ENCODE measurements around the gene MANEA.

DNA sequence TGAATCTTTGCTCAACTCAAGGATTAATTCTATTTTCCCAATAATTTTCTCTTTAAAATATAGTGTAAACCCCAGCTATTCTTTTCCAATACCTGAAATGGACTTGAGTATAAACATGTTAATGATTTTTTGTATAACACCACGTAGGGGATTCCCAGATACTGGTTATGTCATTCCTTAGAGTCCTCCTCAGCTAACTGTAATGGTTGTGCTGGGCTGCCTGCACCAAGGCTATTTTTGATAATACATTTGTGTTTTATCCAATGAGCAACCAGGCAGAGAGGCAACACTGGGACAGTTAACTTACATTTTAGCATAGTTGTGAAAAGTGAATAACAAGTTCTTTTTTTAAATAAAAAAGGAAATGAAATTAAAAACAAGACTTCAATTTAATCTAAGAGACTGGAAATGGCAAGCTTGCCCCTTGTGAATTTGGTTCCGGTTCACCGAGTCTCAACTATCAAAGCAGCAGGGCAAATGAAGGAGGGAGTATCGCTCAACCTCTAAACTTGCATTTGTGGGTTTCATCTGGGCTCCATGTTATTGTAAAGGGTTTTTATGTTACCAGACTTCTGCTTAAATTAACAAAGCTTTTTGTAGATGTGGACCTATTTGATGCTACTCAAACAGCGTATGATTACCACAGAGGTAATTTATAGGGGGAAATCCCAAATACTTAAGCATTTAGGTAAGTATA, 18.8 kb upstream of the BACH2 start:
- PRO-cap = no peak

DNA sequence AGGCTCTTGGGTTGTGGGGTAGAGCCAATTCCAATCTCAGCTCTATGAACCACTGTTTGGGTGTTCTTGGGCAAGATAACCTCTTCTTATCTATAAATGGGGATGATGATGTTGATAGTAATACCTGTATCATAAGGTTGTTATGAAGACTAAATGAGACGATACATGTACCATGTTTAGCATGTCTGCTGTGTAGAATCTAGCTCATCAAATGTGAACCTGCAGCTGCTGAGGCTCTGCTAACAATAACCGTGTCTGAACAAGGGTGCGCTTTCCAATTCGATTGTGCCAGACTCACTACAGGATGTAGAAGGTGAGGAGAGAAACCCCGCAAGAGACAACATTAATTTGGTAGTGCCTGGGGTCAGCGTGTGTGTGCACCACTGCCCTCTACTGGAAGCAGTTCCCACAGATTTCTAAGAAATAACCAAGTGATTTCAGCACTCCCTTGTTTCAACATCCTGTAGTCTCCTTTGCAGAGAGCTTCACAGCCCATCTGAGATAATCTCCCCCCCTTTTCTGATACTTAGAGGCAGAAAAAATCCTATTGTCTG, 96.5 kb upstream of the BACH2 start:
- PRO-cap = no peak

DNA sequence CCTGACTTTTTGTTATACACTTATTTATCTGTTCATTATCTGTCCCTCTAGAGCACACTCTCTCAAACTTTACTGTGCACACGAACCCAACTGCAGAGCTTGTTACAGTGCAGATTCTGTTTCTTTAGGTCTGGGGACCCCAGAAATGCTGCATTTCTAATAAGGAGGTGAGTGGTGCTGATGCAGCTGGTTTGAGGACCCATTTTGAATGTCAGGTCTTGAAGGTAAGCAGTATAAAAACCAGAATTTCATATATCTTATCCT, 142.6 kb upstream of the BACH2 start:
- PRO-cap = no peak

DNA sequence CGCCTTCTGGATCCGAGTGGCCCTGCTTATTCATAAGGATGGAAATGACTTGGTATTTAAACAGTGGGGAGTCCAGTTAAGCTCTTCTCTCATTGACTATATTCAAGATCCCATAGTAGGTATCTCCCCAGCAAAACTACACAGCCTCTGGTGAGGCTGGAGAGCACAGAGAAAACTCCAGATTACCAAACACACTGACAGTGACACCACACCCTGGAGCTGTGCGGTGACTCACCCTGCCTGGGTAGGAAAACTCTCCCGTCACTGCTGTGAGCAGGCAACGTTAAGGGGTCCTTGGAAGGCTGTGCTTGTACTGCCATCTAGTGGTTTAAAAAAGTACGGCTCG, 107.7 kb downstream of the MAP3K7 start:
- PRO-cap = no peak

- PRO-cap = no peak
These were observed 90.3 kb downstream of the MAP3K7 start for GRCh38 chr6:90496656-90496945.

GRCh38 chr6:90701242-90701700, 114.4 kb upstream of the MAP3K7 start:
- PRO-cap = no peak

DNA sequence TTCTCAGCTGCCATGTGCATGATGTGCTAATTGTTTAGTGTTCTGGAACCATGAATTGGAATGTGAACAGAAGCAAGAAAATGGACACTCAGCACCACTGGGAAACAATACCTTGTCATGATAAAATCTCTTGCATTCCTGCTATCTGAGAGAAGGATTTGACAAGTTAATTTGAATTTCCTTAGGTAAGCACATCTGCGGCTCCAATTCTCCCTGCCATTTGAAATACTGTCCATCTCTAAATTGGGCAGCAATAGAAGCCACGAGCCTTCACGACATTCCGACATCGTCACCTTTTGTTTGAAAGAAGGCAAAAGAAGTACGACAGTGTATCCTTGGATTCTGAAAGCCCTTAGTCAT, 1104.6 kb upstream of the MAP3K7 start:
- PRO-cap = no peak

GRCh38 chr6:92119299-92119628, 1300.1 kb downstream of the EPHA7 start:
- PRO-cap = no peak

GRCh38 chr6:94613545-94614031, 963.7 kb upstream of the MANEA start:
- PRO-cap = no peak

DNA sequence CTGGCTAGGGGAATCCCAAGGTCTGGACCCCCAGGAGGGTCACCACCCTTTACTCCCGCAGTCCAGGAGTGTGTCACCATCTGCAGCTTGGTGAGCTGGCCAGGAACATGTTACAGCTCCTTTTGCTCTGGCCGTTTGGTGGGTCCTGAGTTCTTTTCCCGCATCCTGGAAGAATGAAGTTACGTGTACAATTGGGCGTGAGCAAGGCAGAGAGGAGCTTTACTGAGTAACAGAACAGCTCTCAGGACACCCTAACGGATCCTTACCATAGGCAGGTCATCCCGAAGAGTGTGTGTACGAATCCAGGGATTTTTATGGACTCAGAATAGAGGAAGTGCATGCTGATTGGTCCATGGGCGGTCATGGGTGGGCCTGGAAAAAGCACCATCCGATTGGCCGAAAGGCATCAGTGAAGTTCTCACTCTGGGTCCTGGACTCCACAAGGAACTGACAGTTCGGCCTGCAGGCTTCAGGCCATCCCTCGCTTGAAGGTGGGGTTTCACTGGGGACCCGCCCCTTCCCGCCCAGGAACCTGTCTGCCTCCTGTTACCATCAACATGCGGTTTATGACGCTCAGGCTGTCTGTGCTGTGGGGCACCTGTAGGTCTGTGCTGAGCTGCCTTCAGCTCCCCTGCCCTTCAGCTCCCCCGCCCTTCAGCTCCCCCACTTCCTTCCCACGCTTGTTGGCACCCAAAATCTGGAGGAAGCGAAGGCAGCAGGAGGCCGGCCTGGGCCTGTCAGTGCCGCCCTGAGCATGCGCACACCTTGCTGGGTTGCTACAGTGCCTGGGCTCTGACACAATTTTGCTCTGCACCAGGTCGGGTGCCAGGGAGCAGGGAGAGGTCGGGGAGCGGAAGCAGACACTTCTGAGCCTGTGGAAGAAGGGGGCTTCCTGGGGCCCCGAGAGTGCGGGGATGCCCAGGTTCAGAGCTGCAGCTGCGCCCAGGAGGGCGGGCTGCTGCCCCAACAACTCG, 58.0 kb upstream of the MANEA start:
- PRO-cap = no peak

DNA sequence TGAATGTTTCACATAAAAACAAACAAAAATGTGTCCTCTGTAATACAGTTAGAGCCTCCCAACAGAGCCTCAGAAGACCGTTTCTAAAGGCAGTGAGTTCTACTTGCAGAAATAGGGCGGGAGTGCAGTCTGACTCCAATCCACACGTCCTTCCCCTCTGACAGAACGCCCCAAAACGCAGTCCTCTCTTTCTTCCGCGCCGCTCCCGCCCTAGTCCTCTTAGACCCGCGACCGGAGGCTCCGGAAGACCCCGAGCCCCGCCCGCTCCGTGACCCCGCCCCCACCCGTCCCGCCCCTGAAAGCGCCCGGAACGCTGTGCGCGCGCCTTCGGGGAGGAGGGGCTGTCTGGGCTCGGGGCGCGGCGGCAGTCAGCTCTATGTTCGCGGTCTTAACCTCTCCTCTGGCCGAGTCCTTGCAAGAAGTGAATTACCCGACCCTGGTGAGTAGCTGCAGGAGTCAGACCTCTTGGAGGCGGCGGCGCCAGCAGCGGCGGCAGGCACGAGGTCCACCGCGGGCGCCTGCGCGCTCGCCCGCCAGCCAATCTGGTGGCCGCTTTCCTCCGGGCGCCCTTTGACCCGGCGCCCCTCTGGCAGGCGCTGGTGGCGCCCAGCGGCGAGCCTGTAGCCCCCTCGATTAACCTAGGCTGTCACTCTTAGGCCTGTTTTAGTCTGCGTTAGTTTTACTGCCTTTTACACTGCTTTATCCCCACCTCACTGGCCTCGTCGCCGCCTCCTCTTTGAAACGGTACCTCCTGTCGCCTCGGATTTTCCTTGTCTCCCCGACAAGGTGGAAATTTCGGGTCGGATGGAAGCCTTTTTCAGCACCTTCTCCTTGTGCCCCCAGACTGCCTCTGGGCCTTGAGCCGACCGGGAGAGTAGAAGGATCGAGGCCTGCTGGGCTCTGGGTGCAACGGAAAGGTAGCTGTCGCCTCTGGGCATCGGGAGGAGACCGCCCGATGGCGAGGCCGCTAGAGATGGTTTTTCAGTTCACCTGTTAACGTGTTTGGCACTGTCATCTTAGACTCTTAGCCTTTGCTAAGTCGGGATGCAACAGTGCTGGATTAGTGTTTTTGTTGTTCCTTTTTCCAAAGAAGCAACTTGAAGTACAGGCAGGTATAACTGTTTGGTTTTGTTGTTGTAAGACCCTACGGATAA, at the start of gene MANEA:
MANEA (plus strand) TSS at position 336 of the 1,154 bp plus-strand sequence.
- PRO-cap = bidirectional peak, plus-strand start at position 344 of the sequence, minus-strand start at position 219 of the sequence

DNA sequence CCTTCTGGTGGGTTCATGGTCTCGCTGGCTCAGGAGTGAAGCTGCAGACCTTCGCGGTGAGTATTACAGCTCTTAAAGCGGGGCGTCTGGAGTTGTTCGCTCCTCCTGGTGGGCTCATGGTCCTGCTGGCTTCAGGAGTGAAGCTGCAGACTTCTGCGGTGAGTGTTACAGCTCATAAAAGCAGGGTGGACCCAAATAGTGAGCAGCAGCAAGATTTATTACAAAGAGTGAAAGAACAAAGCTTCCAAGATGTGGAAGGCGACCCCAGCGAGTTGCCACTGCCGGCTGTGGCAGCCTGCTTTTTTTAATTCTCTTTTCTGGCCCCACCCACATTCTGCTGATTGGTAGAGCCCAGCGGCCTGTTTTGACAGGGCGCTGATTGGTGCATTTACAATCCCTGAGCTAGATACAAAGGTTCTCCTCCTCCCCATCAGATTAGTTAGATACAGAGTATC, 244.3 kb downstream of the FUT9 start:
- PRO-cap = no peak

DNA sequence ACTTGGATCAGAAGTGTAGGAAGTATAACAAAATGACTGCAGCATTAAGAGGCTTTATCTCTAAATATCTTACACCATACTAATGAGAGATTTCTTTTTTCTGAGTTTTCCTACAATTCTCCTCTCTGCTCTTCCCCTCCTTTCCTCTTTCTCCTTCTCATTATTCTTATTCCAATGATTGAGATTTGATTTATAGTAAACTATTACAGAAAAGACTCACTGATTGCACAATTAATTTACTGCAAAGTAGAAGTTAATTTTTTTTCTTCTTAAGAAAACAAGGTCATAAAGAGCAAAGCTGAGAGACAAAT, 15.1 kb downstream of the FHL5 start:
- PRO-cap = no peak

DNA sequence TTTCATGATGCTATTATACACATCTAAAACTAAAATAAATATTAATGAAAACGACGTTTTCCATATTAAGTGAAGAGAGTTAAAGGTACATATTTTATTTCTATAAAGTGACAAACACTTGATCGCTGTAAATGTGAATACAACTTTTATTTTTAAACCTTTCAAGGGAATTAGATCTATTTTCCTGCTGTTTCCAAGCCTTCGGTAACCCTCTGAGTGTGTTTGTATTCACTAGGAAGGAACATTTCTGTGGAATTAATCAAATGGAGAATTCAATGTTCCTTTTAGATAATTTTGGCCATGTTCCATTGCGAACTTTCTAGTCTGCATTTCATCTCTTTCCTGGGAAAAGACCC, 38.7 kb downstream of the FHL5 start:
- PRO-cap = no peak

- PRO-cap = no peak
These were observed 1.9 kb downstream of the KLHL32 start for GRCh38 chr6:96926368-96926984.

DNA sequence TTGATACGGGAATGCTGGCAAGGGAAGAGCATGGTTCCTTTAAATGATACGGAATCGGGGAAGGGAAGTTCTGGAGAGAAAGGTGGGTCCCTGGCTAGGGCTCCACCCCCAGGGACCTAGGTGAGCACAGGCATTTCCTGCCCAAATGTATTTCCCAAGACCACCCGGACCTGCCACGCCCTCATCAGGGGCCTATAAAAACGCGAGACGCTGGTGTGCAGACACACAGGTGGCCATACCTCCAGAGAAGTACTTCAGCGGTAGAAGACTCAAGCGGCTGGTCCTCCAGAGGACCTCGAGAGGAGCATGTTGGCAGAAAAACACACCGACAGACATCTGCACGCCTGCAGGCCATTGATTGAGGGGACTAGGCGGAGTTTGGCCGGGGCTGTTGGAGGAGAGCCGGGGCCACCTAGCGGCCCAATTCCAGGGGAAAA, 695.8 kb upstream of the MMS22L start:
- PRO-cap = no peak

DNA sequence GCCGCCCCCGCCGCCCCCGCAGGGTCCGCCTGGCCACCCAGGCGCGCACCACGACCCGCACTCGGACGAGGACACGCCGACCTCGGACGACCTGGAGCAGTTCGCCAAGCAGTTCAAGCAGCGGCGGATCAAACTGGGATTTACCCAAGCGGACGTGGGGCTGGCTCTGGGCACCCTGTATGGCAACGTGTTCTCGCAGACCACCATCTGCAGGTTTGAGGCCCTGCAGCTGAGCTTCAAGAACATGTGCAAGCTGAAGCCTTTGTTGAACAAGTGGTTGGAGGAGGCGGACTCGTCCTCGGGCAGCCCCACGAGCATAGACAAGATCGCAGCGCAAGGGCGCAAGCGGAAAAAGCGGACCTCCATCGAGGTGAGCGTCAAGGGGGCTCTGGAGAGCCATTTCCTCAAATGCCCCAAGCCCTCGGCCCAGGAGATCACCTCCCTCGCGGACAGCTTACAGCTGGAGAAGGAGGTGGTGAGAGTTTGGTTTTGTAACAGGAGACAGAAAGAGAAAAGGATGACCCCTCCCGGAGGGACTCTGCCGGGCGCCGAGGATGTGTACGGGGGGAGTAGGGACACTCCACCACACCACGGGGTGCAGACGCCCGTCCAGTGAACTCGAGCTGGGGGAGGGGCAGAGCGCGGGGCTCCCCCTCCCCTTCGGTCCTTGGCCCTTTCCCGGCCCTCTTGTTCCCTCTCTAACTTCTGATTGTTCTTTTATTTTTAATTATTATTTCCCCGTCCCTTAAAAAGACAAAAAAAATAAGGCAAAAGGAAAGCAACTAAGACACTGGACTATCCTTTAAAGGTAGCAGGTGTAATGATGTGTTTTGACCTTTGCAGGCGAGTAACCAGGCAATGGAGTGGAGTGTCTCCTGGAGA, 1.5 kb downstream of the POU3F2 start:
- PRO-cap = no peak

GRCh38 chr6:98937892-98938407, 9.8 kb downstream of the FBXL4 start:
- PRO-cap = no peak

DNA sequence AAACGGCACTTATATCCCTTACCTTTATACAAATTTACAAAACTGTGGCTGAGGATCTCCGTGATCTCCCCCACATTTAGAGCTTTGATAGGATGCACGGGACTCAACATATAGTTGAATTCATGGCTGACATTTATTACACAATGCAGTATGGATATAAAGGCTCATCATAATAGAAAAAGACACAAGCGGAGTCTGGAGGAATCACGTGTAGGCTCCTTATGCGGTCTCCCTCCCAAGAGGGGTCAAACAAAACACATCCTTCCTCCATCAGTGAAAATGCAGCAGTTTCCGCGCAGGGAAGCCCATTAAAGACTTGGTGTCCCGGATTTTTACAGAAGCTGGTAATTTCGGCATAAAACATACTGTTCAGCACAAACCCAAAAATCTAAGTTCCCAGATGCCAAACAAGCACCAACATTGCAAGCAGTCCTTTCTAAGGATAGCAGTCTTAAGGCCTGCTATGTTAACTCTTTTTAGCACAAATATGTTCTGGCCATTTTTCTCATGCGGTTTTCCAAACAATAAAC, 1.1 kb downstream of the USP45 start:
- PRO-cap = no peak

GRCh38 chr6:100487602-100487881, 22.8 kb upstream of the SIM1 start:
- PRO-cap = no peak